ENCODE measurements around the genes GPD1L, CMTM7 and CCR4.

- CAGE, long polyA plus RNA = no peak
- RRBS = no CpG with 5 or more reads among the region's 14 CpGs
Measured at GRCh38 chr3:30668802-30669857, 62.7 kb downstream of the TGFBR2 start.

GRCh38 chr3:31226184-31226624 is 306.5 kb upstream of the STT3B start:
- CAGE, long polyA plus RNA = no peak
- RRBS = no CpG with 5 or more reads among the region's 5 CpGs

DNA sequence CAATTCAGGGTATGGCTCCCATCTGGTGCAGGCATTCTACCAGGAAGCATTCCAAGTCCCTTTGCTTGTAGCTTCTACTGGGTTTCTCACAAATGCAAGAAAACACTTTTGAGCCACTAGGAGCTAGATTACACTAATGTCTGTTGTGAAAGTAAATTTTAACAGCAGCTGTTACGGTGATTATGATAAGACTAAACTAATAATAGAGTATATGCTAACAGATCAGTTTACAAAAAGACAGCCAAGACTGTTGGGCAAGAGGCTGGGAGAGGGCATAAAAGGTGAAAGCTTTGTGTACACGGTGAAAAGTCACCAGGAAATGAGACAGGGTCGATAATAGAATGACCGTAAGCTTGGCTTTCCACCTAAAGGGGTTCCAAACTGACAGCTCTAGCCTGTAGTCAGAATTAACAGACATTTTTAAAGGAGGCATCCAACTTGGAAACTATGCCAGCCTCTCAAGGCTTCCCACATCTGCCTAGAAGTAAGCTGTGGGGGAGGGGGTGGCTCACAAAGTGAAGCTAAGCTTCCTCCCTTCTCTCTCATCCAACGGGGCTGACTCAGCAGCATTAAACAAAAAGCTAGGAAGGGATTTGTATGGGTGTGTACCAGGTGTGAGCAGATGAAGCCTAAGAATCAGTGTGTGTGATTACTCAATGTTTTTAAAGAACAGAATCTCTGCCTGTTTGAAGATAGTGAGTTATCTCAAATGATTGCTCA is 61.1 kb upstream of the GPD1L start:
- CAGE, long polyA plus RNA = no peak
- RRBS = no CpG with 5 or more reads among the region's 5 CpGs

DNA sequence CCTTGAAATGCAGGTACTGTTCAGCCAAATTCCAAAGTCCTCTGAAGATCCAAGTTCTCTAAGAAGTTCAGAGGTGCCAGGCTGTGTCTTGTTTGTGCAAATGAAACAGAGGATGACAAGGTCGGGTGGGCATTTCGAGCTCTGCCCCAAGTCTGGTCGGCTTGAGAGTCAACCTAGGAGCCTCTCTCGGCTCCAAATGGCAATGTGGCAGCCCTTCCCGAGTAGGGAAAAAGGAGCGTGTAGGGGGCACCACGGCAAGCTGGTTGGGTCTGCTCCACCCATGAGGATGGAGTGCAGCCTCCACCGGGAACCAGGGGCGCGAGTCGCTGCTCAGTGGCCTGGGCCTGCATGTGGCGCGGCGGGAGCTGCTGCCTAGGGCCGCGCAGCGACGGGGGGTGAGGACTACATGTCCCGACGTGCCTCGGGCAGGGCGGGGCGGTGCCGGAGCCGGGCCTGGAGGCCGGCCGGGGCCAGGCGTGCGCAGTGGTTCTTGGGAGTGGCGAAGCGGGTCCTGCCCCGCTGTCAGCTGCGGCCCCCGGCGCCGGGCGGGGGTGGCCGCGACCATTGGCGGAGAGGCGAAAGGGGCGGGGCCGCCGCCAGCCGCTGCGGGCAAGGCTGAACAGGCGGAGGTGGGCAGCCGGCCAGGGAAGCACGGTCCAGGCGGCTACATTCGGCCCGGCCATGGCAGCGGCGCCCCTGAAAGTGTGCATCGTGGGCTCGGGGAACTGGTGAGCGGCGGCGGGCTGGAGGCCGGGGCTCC is at the start of gene GPD1L:
Gene GPD1L, plus strand, starts transcription at position 590 of the 760 bp plus-strand sequence.
- CAGE, long polyA plus RNA = no peak
- RRBS = 2% methylated on average over 28 of the region's 60 CpGs

DNA sequence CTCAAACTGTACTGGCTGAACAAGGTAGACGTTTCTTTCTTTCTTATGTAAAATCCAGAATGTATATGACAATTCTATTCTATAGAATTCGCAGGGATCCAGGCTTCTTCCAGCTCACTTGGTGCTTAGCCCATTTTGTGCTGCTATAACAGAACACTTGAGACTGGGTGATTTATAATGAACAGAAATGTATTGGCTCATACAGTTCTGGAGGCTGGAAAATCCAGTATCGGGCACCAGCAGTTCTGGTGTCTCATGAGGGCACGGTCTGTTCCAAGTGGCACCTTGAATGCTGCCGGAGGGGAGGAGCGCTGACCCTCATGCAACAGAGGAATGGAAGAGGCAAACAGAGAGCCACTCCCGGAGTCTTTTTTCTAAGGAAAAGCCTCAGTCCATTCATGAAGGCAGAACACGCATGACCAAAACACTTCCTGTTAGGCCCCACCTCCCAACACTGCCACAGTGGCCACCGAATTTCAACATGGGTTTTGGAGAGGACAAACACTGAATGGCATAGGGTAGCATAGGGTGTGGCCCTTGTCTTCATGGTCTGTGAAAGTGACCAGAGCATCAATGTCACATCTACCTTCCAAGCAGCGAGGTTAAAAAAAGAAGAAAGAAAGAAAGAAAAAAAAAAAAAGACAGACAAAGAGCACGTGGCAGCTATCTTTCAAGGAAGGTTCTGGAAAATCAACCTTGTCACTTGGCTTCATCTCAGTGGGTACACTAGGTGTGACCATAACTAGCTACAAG is 46.0 kb downstream of the GPD1L start:
- CAGE, long polyA plus RNA = no peak
- RRBS = 96% methylated on average over 3 of the region's 11 CpGs

- CAGE, long polyA plus RNA = no peak
- RRBS = no CpG with 5 or more reads among the region's 17 CpGs
Measured at GRCh38 chr3:32239212-32240046, 949 bp downstream of the CMTM8 start.

- CAGE, long polyA plus RNA = start-site peak on the plus strand at chr3:32391851-32391967, 15 and 12 reads in 2 replicates
- RRBS = 2% methylated on average over 38 of the region's 51 CpGs
Measured at GRCh38 chr3:32391234-32391961, at the start of gene CMTM7. Gene CMTM7, plus strand, starts transcription at chr3:32391853.

DNA sequence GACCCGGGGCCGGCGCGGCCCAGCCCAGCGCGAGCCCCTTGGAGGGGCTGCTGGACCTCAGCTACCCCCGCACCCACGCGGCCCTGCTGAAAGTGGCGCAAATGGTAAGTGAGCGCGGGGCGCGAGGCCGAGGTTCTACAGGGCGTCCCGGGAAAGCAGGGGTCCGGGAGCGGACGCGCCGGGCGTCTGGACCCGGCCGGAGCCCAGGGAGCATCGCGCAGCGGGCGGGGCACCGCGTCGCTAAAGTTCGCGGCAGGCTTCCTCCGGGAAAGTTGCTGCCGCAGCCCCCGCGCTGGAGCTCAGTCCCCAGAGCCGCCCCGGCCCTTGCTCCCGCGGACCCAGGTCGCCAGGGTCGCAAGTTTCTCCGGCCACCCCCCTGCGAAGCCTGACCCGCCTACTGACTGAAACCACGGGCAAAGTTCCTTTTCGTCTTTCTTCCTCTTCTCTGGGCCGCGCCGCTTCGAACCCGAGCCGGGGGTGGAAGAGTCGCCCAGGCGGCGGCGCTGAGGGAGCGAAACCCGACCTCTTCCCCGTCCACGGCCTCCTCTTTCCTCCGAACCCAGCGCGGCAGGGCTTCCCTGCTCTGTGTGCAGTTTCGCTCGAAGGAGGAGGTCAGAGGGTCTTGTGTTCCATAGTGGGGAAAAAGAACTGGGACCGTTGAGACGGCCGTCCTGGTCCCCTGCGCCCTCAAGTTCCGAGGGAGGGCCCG is 463 bp downstream of the CMTM7 start:
- CAGE, long polyA plus RNA = no peak
- RRBS = 1% methylated on average over 30 of the region's 74 CpGs

GRCh38 chr3:32457856-32458625 is 44.6 kb downstream of the CMTM6 start:
- CAGE, long polyA plus RNA = no peak
- RRBS = no CpG with 5 or more reads among the region's 11 CpGs

- CAGE, long polyA plus RNA = no peak
- RRBS = 6% methylated on average over 24 of the region's 84 CpGs
Measured at GRCh38 chr3:32816953-32817603, 719 bp upstream of the TRIM71 start.

- CAGE, long polyA plus RNA = no peak
- RRBS = no CpG with 5 or more reads among the region's 8 CpGs
Measured at GRCh38 chr3:32951313-32951758, at the start of gene CCR4. Gene CCR4, plus strand, starts transcription at chr3:32951644.

- CAGE, long polyA plus RNA = no peak
- RRBS = no CpG with 5 or more reads among the region's 6 CpGs
Measured at GRCh38 chr3:32961017-32961750, 9.7 kb downstream of the CCR4 start.

GRCh38 chr3:33055150-33055519 is 41.8 kb downstream of the GLB1 start:
- CAGE, long polyA plus RNA = no peak
- RRBS = no CpG with 5 or more reads among the region's 6 CpGs

- CAGE, long polyA plus RNA = no peak
- RRBS = no CpG with 5 or more reads among the region's 13 CpGs
Measured at GRCh38 chr3:33396853-33397639, 43.2 kb downstream of the UBP1 start.

- CAGE, long polyA plus RNA = no peak
- RRBS = no CpG with 5 or more reads among the region's 3 CpGs
Measured at GRCh38 chr3:33416556-33417125, 23.6 kb downstream of the UBP1 start.

- CAGE, long polyA plus RNA = no peak
- RRBS = no CpG with 5 or more reads among the region's 4 CpGs
Measured at GRCh38 chr3:33438858-33439310, 1.3 kb downstream of the UBP1 start.

- CAGE, long polyA plus RNA = no peak
- RRBS = no CpG with 5 or more reads among the region's 6 CpGs
Measured at GRCh38 chr3:33878300-33878808, 79.9 kb downstream of the PDCD6IP start.

GRCh38 chr3:35505078-35505665 is 134.2 kb upstream of the ARPP21 start:
- CAGE, long polyA plus RNA = no peak
- RRBS = no CpG with 5 or more reads among the region's 14 CpGs

DNA sequence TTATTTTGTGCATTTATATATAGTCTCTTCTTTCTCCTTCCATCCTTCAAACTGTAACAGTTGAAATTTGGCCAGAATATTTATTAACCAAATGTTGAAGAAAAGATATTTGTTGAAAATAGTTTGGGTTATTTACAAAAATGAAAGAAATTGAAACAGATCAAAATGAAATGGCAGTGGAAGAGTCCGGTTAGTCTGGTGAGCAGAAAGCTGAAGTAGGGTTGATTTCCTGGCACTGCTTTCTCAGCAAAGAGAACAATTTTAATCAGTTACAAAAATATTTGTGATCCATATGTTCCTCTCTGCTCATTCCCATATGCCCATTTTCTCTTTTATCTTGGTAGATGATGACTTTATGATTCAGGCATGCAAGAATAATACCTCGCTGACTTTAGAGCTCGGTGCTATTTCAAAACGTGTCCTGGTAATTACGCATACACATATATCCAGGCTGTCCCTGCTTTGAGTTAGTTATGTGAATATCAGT is 38.4 kb downstream of the ARPP21 start:
- CAGE, long polyA plus RNA = no peak
- RRBS = no CpG with 5 or more reads among the region's 5 CpGs

DNA sequence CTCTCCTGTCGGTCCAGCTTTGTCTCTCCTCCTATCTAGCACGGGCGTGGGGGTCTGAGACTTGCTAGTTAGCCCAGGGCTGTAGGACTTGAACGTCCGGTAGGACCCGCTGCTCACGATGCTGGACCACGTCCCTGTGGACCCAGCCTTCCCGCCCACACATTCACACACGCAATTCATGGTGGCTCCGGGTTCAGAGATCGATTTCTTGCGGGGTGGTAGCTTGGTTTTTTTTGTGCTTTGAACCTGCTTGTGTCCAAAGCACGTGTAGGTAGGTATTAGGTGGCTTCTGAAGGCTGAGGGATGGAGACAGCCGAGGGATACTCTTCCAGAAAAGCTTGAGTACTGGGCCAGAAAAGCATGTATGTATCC is 480 bp downstream of the STAC start:
- CAGE, long polyA plus RNA = no peak
- RRBS = 4% methylated on average over 6 of the region's 15 CpGs

All from BJ (cell line).